B cell (primary cell): ENCODE measurements around a stretch of chr10.

GRCh38 chr10:5022956-5023551 is 19.4 kb upstream of the AKR1C2 start:
- PRO-cap, result no peak
- CAGE, long polyA plus RNA, result no peak

GRCh38 chr10:5093048-5093434 is 1.2 kb upstream of the AKR1C3 start:
- PRO-cap, result no peak
- CAGE, long polyA plus RNA, result no peak

DNA sequence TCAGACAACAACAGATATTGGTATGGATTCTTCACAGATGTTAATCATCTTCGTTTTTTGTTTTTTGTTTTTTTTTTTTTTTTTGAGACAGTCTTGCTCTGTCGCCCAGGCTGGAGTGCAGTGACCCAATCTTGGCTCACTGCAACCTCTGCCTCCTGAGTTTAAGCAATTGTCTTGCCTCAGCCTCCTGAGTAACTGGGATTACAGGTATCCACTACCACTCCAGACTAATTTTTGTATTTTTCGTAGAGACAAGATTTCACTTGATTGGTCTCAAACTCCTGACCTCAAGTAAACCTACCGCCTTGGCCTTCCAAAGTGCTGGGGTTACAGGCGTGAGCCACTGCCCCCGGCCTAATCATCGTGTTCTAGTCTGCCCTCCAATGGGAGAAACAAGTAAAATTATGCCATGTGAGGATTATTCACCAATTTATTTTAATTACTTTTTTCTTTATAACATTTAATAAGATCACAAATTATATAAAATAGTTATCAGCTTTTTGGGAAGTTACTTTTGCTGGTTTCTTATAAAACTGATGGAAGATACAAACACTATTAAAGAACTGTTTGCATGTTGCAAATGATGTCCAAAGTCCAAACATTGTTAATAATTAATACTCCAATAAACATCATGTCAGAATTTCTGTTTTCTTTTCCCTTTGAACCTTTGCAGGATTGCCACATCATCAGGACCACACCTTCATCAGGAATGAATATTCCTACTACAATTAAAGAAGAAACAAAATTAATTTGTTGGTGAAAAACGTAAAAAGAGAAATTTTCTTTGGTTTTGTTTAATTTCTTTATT is 877 bp upstream of the AKR1C4 start:
- PRO-cap, result no peak
- CAGE, long polyA plus RNA, result no peak

GRCh38 chr10:5403532-5403789 is 1.2 kb downstream of the TUBAL3 start:
- PRO-cap, result no peak
- CAGE, long polyA plus RNA, result no peak

DNA sequence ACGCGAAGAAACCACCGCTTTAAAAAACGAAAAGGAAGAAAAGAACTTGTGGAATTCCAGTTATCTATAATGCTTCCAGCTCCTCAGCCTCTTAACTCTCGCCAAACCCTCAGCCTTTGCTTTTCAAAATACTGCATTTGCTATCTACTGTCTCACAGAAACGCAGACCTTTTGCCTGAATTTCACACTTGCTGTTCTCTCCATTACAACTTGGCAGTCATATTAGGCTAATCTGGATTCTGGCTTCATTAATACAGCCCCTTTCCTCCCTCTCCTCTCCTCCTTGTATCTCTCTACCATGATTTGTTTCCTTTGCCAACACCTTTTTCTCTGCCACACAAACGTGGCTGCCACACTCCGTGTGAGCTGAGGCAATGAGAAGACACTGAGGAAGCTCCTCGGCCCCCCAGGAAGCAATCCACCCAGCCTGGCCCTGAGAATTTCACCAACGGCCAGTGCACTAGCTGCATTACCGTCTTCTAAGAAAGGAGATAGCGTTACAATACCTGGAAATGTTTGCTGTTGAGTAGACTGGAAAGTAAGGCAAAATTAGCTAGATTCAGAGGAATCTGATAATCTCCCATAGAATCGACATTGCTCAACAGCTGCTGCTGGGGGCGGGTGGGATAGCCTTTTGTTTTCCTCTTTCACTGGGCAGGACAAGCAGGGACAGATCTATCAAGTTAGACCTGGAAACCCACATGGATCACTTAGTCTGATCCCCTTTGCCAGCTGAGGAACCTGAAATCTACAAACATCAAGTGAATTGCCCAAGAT is 37.1 kb downstream of the CALML5 start:
- PRO-cap, result no peak
- CAGE, long polyA plus RNA, result no peak

DNA sequence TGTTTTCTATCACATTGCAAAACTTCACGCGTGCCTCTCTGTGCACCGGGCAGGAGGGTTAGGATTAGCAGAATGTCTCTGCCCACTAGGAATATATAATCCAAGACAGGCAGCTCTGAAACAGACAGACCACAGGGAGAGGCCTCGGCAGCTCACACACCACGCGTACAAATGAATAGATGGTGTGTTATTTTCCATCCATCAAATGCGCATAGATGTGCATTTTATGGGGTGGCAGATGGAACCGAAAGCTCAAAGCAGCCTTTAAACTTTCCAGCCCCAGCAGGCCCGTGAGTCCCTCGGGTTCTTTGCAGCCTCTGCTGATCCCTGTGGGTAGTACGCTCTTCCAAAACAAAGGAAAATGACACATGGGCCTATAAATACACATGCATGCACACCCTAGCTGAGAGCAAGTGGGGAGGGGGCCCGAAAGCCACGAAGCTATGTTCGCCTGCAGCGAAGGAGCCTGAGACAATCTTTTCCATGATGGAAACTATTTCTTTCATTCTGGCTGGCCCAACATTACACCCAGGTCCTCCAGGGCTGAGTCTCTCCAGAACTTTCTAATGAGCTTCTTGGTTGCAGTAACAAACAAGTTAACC is 32.3 kb downstream of the CALML5 start:
- PRO-cap, result no peak
- CAGE, long polyA plus RNA, result no peak

DNA sequence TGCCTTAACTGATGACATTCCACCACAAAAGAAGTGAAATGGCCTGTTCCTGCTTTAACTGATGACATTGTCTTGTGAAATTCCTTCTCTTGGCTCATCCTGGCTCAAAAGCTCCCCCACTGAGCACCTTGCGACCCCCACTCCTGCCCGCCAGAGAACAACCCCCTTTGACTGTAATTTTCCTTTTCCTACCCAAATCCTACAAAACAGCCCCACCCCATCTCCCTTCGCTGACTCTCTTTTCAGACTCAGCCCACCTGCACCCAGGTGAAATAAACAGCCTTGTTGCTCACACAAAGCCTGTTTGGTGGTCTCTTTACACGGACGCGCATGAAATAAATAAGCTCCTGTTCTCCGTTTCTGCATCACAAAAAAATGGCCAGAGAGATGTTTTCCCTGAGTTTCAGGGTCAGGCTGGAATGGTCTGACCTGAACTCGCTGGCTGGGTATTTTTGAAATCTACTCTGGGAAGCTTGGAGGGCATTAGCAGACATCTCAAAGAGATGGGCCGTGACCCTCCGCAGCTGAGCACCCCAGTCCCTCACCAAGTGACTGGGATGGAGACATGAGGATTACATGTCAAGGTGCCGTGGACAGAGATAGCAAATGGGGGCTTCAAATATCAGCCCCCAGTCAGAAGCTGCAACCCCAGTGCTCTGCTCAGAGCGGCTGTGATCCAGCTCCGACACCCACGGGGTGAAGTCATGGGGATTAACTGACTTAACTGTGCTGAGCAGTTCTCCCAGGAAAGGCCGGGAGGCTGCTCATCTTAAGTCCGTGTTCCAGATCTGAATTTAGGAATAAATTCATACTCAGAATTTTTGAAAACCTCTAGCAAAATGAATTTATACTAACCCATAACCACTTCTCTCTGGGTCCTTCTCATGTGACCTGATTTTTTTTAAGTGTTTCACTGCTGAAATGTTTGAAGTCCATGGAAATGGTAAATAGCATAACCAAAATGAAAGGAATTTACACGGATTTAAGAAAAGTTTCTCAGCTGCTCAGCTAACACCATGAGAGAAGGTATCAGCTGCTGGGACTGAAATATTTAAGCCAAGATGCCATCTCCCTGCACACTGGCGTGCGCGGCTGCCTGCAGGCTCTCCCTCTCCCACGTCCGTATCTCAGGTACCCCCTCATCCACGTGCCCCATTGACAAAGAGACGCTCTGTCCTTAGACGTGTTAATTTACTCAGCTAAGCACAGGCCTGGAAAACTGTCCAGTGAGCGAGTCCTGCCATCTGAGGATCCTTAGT is 22.3 kb downstream of the CALML5 start:
- PRO-cap, result no peak
- CAGE, long polyA plus RNA, result no peak

DNA sequence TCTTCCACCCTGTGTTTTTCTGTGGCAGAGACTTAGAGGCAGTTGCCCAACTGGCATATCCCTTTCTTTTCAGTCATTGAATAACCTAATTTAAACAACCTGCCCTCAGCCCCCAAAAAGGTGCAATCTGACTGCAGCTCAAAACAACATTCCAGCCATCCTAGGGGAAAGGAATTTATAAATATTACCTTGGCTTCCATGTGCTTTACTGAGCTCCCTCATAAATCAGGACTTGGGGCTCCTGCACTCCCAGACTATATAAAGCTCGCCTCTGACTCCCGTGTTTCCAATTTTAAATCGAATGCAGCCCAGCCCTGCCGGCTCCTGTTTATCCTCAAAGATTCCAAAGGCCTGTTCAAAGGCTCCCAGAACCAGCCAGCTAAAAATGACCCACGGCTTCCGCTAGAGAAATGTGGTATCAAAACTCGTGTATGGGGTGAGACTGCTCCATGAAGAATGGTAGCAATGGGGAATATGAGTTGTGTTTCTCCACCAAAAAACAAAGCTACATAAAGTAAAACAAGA is 4.9 kb downstream of the CALML3 start:
- PRO-cap, result no peak
- CAGE, long polyA plus RNA, result no peak

DNA sequence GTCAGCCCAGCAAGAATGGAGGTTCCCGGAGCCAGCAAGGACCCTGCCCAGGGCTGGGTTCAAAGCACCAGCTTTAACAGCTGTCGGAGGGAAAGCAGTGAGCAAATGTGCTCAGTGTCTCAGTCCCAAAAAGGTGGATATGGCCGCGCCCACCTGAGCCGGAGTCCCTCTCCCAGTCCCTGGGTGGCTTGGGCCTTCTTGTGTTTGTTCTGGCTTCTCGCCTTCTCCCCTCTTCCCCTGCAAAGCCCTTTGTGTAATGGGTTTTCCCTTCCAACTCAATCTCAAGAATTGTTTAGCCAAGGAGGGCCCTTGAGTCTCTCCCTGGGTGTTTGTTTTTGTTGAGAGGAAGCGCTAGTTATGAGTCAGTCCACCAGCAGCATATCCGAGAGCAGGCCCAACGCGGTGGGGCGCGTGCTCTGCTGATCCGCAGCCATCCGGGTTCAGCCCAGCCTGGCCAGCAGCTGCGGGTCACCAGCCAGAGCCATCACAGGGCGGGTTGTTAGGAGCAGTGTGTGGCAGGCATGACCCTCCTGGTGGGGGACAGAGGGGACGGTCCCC is 21.1 kb downstream of the CALML3 start:
- PRO-cap, result no peak
- CAGE, long polyA plus RNA, result no peak

DNA sequence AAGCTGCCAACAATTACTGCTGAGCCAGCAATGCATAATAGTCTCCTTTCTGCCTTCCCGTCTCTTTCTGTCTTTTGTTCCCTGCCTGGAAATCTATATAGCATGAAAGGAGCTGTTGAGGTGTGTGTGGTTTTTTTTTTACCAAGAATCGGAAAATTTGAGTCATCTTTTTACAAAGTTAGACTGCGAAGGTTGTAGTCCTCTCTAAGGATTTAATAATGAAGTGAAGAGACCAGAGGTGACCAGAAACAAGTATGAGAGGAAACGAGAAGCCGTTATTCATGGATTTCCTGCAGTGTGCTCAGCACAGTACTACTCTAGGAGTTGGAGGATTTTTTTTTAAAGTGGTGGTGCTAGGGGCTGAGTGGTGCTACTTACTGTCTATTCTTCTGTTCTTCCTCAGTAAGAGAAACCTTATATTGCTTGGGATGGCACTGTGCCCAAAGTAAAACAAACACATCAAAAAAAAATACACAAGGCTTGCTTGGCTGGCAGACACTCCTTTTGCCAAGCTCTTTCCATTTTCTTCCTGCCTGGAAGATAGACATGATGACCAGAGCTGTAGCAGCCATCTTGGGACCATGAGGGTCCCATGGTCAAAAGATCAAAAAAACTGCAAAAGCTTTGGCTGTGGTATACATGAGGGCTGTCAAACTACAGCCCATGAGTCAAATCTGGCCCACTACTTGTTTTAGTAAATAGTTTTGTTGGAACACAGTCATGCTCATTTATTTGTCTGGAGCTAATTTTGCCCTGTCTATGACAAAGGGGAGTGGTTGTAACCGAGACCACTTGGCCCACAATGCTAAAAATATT is 37.3 kb downstream of the ASB13 start:
- PRO-cap, result no peak
- CAGE, long polyA plus RNA, result no peak

GRCh38 chr10:5634766-5635296 is 31.6 kb downstream of the ASB13 start:
- PRO-cap, result no peak
- CAGE, long polyA plus RNA, result no peak

DNA sequence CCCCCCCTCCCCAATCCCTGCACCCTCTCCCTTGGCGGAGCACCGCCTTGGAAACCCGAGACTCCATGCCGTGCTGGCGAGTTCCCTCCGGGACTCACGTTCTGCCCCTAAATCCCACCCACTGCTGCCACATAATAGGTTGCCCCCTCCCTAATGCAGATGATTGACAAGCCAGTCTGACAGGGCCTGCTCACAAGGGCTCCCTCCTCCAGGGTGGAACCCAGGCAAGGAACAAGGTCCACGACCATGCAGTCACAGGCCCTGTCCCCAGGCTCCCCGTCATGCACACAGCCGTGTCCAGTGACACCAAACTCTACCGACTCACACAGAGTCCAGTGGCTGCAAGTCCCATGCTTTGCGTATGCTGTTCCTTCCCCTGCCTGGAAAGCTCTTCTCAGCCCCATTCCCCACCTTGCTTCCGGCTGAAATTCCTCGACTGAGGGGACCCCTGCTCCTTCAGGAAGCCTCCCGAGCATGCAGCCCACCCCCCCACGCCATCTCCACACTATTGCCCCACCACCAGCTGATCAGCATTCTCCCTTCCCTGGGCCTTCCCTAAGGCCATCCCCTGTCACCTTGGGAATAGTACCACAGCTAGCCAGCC is 7.1 kb downstream of the ASB13 start:
- PRO-cap, result no peak
- CAGE, long polyA plus RNA, result no peak

- PRO-cap, result no peak
- CAGE, long polyA plus RNA, result no peak
These were observed 46.4 kb downstream of the TASOR2 start for GRCh38 chr10:5730620-5731787.

DNA sequence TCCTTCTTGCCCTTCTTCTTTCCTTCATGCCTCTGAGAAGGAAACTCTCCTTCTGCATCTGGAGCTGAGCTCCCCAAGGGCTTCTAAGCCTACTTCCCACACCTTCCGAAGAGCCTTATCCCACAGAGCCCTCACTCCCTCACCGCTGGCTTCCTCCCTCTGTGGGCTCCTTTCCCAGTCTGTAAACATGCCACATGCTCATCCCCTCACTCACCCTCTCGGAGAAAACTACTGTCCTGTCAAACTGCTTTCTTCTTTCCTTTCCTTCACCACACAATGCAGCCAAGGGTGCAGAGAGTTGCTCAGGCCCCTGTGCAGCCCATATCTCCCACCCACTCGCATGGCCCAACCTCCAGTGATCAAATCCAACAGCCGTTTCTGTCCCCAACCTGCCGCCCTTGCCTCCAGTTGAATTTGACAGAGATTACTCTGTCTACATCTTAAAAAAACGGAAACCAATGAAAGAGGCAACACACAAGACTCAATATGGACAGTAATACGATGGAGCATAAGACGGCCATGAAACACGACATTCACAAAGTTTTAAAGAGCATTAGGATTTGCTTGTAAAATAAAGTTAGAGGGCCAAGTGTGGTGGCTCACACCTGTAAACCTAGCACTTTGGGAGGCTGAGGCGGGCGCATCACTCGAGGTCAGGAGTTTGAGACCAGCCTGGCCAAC is 17.9 kb downstream of the ANKRD16 start:
- PRO-cap, result no peak
- CAGE, long polyA plus RNA, result no peak

DNA sequence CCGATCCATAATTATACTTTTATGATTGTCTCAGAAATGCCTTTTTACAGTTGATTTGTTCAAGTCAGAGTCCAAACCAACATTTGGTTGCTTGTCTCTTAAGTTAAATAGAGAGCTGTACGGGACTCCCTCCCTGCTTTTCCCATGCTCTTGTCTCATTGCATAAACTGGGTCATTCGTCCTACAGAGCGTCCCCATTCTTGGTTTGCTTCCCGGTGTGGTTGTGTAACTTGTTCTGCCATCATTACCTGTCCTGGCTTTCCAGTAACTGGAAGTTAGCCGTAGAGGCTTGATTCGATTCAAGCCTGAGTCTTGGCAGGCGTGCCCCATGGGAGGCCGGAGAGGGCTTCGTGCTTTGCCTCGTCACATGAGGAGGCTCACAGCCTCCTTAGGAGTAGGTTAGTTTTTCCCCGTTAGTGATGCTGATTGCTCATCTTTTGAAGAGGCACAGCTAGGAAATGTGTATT is 40.2 kb downstream of the FBH1 start:
- PRO-cap, result no peak
- CAGE, long polyA plus RNA, result no peak

DNA sequence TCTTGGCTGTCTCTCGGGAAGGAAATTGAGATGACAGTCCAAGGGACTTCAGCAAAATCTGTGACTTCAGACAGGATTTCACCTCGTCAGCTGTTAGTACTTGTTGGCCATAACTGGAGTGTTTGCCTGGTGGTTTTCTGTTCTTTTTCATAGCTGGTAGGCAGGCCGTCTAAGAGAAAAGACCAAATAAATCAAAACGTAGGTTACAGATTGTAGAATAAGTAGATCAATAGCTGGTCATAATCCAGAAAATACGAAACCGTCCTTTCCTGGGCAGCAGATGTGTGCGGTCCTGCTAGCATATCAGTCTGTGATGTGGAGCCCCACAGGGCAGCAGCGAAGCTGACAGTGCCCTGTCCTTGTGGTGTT is 41.9 kb downstream of the IL15RA start:
- PRO-cap, result no peak
- CAGE, long polyA plus RNA, result no peak

- PRO-cap, result no peak
- CAGE, long polyA plus RNA, result no peak
These were observed 32.9 kb downstream of the IL15RA start for GRCh38 chr10:5944142-5945211.

DNA sequence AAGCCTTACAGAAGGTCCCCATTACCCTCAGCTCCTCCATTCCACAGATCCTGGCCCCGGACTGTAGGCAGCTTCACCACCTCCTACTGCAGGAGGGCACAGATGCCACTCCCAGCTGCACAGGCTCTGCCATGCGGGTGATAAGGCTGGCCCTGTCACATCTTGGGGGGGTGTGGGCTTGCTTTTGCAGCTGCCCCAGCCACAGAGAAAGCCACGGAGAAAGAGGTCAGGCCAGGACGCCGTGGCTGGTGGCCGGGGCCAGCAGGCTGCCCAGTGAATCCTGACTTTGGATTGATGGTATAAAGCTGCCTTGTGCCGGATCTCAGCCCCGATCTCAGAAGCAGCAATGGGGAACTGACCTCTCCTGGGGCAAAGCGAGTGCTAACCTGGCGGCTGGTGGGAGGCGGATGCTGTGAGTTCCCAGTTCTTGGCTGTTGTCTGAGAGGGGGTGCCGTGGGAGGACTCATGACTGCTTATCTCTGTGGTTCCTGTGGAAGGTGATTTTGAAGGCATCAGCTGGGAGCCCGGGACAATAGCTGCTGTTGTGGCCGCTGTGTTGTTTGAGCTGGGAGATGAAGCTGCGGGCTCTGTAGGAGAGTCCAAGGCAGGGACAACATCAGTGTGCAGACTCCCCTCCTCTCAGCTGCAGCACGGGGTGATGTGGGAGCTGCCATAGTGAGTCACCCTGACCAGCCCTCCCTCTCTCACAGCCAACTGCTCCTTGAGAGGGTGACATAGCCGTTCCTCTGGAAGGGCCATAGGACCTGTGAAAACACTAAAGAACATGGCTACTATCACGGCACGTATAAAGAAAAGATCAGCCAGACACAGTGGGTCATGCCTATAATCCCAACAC is 17.1 kb downstream of the IL15RA start:
- PRO-cap, result no peak
- CAGE, long polyA plus RNA, result no peak

DNA sequence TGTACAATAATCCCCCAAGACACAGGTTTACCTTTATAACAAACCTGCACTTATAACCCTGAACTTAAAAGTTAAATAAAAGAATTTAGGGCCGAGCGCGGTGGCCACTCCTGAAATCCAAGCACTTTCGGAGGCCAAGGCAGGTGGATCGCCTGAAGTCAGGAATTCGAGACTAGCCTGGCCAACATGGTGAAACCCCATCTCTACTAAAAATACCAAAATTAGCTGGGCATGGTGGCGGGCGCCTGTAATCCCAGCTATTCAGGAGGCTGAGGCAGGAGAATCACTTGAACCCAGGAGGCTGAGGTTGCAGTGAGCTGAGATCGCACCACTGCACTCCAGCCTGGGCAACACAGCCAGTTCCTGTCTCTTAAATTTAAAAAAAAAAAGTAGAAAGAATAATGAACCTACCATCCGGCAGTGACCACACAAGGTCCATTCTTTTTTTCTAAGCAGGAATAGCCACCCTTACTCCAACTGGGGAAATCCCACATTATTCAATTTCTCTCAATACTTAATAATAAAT is 1.2 kb upstream of the IL15RA start:
- PRO-cap, result no peak
- CAGE, long polyA plus RNA, result no peak

DNA sequence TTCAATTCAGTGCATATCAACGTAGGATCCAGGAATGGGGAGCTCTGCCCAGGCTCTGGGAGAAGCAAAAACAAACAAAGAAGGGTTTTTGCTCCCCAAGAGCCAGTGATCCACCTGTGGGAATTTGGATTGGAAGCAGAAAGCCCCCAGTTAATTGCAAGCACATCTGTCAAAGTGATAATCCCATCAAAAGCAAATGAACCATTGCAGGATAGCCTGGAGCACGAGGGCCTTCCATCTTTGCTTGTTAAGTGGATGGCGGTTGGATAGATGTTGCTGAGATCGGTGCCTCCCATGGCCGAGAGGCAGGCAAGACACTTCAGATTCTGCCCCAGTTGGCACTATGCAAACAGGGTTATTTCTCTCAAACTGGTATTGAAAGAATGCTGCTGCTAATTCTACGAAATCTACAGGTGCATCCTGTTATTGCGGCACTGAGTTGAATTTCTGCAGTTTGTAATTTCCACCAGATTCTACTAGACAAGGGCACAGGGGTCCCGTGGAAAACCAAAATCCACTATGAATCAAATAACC is 6.8 kb upstream of the IL2RA start:
- PRO-cap, result bidirectional peak, plus-strand start at position 469 of the sequence, minus-strand start at position 328 of the sequence
- CAGE, long polyA plus RNA, result no peak